ENCODE data around the genes GRM3, ABCB4, FAM237B and GTPBP10.

- PRO-cap = no peak
- RAMPAGE, long total RNA, 4 experiments = no peak in any of the 4 experiments
These were observed 447 bp downstream of the HGF start for GRCh38 chr7:81769378-81769821.

DNA sequence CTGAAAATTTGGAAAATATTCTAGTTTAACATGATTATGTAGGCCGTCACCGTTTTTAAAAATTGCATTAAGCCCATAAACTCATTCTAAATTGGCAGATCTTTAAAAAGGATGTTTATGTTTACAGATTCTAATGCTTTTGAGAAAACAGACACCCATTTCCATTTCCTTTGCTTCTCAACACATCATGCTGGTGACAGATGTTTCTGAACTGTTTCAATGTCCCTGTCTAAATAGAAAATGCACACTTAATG lies 179.7 kb downstream of the CACNA2D1 start:
- PRO-cap = unidirectional peak, minus-strand start at position 56 of the sequence
- RAMPAGE, long total RNA, 4 experiments = no peak in any of the 4 experiments

DNA sequence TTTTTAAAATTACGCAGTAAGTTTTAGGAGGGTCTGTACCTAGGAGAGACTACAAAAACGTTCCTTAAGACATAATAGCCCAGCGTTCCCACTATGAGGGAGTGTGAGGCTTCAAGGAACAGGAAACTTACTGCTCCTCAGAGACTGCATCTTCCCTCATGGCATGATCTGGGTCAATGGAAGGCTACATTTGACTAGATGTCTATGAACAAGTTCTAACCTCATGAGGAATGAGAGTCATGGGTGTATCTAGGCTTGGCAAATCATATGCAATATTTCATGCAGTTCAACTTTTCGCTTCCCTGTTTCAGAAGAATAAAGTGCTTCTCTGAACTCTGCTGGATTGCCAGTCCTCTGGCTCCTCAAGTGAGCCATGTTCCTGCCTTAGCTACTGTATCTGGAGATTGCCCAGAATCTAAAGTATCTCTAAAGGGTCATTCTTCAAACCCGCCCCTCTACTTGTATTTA lies 54.2 kb upstream of the SEMA3A start:
- PRO-cap = no peak
- RAMPAGE, long total RNA, 4 experiments = no peak in any of the 4 experiments

GRCh38 chr7:86643474-86643996 lies at the start of gene GRM3:
GRM3 (plus strand) TSS chr7:86643909.
- PRO-cap = no peak
- RAMPAGE, long total RNA, 4 experiments = no peak in any of the 4 experiments

- PRO-cap = no peak
- RAMPAGE, long total RNA, 4 experiments = no peak in any of the 4 experiments
These were observed 203.0 kb downstream of the GRM3 start for GRCh38 chr7:86846607-86847131.

GRCh38 chr7:86931495-86932614 lies 127.6 kb downstream of the ELAPOR2 start:
- PRO-cap = bidirectional peak, plus-strand start at chr7:86932305, minus-strand start at chr7:86932154
- RAMPAGE, long total RNA, 4 experiments = no peak in any of the 4 experiments

- PRO-cap = no peak
- RAMPAGE, long total RNA, 4 experiments = no peak in any of the 4 experiments
These were observed 23.9 kb downstream of the DMTF1 start for GRCh38 chr7:87176163-87176583.

- PRO-cap = no peak
- RAMPAGE, long total RNA, 4 experiments = no peak in any of the 4 experiments
These were observed 490 bp downstream of the ABCB4 start for GRCh38 chr7:87475057-87475322.

GRCh38 chr7:87475323-87476633 lies at the start of gene ABCB4:
ABCB4 (minus strand) TSS chr7:87475680.
- PRO-cap = no peak
- RAMPAGE, long total RNA, 4 experiments = no peak in any of the 4 experiments

GRCh38 chr7:87495275-87495866 lies 19.9 kb upstream of the ABCB4 start:
- PRO-cap = no peak
- RAMPAGE, long total RNA, 4 experiments = no peak in any of the 4 experiments

- PRO-cap = unidirectional peak, plus-strand start at chr7:87712765
- RAMPAGE, long total RNA, 4 experiments = no peak in any of the 4 experiments
These were observed 84.4 kb downstream of the RUNDC3B start for GRCh38 chr7:87712488-87713070.

- PRO-cap = unidirectional peak, minus-strand start at chr7:87877101; unidirectional peak, minus-strand start at chr7:87877151; bidirectional peak, plus-strand start at chr7:87877158, minus-strand start at chr7:87877151
- RAMPAGE, long total RNA, 4 experiments = no peak in any of the 4 experiments
These were observed 670 bp downstream of the DBF4 start for GRCh38 chr7:87876921-87877404.

- PRO-cap = no peak
- RAMPAGE, long total RNA, 4 experiments = no peak in any of the 4 experiments
These were observed 111.3 kb downstream of the ADAM22 start for GRCh38 chr7:88045377-88045788.

- PRO-cap = no peak
- RAMPAGE, long total RNA, 4 experiments = no peak in any of the 4 experiments
These were observed 2.1 kb downstream of the STEAP2 start for GRCh38 chr7:90213316-90214328.

- PRO-cap = no peak
- RAMPAGE, long total RNA, 4 experiments = no peak in any of the 4 experiments
These were observed 3.1 kb downstream of the STEAP2 start for GRCh38 chr7:90214329-90215324.

- PRO-cap = no peak
- RAMPAGE, long total RNA, 4 experiments = no peak in any of the 4 experiments
These were observed 2.0 kb upstream of the CFAP69 start for GRCh38 chr7:90242913-90243413.

DNA sequence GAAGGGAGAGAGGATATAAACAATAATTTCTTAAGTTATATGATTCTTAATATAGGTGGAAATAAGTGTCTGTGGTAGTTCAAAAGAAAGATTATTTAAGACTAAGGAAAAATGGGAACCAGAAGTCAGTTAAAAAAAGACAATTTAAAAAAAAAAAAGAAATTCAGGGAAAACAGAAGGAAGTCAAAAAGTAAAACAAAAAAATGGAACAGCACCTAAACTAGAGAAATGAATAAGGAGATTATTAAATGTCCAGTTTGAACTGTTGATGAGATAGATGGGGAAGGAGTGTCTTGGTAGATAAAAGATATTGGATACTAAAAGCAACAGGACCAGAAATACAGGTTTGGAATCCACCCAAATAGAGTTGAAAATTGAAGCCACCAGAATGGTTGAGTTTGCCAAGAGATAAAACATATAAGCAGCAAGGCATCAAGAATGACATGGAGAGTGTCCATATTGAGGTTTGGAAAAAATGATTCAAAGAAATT lies 24.0 kb downstream of the CFAP69 start:
- PRO-cap = no peak
- RAMPAGE, long total RNA, 4 experiments = no peak in any of the 4 experiments

- PRO-cap = no peak
- RAMPAGE, long total RNA, 4 experiments = no peak in any of the 4 experiments
These were observed at the start of gene FAM237B for GRCh38 chr7:90321052-90321701. FAM237B (minus strand) TSS chr7:90321304.

- PRO-cap = bidirectional peak, plus-strand start at chr7:90346692, minus-strand start at chr7:90346605; unidirectional peak, minus-strand start at chr7:90346978
- RAMPAGE, long total RNA, 4 experiments = start-site peak on the plus strand in 4 of 4 experiments, at chr7:90346658-90346733 at its widest, 37 to 255 reads per replicate
These were observed at the start of gene GTPBP10 for GRCh38 chr7:90346390-90347601. GTPBP10 (plus strand) TSS chr7:90346716.

GRCh38 chr7:90613094-90613500 lies 17.0 kb downstream of the CDK14 start:
- PRO-cap = no peak
- RAMPAGE, long total RNA, 4 experiments = no peak in any of the 4 experiments